Lower leg skin (tissue), 2 donors: ENCODE data around the genes OPN1LW and OPN1MW3.

DNA sequence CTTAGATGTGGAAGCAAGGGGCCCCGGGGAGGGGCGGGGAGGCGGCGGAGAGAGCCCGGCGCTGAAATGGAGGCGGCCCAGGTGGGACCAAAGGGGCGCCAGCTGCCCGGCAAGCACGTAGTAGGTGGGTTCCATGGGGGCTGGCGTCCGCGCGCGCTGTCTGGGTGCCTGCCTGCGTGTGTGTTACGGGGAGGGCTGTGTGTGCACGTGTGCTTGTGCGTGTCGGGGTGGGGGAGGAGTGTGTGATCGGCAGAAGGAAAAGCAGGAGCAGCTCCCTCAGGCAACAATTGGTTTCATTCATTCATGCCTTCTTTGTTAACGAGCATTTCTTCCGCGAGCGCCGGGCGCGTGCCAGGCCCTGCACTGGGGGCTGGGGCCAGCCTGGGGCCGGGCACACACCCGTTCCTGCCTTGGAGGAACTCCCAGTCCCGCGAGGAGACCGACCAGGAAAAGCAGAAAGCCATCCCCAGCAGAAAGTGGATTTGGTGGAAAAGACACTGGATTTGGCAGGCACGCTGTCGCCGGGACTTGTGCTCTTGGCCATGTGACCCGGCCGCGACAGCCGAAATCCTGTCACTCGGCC lies 3.4 kb upstream of the DUSP9 start:
- PRO-cap: no peak
- RAMPAGE, long total RNA, 2 experiments: no peak in any of the 2 experiments

DNA sequence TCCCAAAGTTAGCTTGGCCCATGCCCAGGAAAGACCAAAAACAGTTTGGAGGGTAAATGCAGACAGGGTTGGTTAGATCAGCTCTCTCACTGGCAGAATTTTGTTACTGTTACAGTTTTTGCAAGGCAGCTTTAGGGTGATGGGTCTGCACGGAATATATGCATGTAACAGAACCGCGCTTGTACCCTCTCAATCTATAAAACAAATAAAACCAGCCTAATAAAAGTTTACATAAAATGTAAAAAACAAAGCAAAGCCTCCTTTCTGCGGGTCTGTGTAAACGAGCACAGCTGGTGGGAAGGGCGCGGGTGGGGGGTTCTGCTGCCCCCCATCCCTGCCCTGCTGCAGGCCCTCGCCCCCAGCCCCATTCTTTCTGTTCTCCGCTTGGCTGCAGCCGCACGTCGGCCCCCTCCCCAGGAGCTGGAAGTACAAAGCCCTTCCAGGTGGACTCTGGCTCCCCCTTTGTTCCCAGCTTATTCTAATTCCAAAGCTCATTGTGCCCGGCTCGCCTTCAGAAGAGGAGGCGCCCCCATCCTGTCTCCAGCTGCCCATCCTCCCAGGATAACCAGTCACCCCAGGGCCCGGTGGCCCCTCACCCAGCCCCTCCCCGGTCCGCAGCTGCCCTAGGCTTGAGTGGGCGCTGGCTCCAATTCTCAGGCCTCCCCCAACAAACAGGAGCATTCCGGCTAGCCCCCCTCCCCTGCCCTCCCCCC lies 3.4 kb upstream of the SLC6A8 start:
- PRO-cap: no peak
- RAMPAGE, long total RNA, 2 experiments: no peak in any of the 2 experiments

- PRO-cap: no peak
- RAMPAGE, long total RNA, 2 experiments: no peak in any of the 2 experiments
These were observed 1.3 kb downstream of the ABCD1 start for GRCh38 chrX:153725801-153726504.

- PRO-cap: no peak
- RAMPAGE, long total RNA, 2 experiments: no peak in any of the 2 experiments
These were observed 2.9 kb downstream of the RENBP start for GRCh38 chrX:153941292-153942200.

DNA sequence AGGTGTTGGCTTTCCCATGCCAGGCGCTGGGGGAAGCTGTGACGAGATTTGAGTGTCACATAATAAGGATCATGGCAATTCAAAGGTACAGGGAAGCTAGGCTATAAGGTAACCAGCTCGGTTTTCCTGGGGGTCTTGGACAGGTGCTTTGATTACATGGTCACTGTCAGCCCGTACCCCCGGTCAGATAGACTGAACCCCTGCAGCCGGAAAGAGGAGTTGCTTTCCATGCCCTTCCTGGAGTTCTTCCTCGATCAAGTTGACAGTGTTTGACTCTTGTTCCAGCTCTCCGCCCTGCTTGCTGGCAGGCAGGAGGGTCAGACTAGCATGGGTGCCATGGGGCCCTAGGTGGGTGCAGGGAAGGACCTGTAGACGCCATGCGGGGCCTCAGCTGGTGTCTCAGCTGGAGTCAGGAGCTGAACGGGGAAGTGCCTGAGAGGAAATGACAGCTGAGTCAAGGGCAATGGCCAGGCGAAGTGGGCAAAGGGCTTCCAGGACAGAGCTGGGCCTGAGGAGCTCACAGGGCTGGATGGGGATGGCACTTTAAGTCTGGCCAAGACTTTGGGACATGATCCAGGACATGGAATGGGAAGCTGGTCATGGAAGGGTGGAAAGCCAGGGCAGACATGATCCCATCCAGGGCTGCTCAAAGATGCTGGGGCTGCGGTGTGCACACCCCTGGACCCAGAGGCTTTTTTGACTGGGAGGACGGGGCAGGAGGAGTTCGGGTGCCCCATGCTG lies 1.6 kb downstream of the TMEM187 start:
- PRO-cap: no peak
- RAMPAGE, long total RNA, 2 experiments: no peak in any of the 2 experiments

- PRO-cap: no peak
- RAMPAGE, long total RNA, 2 experiments: no peak in any of the 2 experiments
These were observed 32.9 kb upstream of the IRAK1 start for GRCh38 chrX:154052554-154052997.

DNA sequence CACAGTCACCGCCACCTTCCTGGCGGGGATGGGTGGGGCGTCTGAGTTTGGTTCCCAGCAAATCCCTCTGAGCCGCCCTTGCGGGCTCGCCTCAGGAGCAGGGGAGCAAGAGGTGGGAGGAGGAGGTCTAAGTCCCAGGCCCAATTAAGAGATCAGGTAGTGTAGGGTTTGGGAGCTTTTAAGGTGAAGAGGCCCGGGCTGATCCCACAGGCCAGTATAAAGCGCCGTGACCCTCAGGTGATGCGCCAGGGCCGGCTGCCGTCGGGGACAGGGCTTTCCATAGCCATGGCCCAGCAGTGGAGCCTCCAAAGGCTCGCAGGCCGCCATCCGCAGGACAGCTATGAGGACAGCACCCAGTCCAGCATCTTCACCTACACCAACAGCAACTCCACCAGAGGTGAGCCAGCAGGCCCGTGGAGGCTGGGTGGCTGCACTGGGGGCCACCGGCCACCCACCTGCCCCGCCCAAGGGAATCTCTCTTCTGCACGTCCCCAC lies at the start of gene OPN1LW:
OPN1LW (plus strand) TSS at position 245 of the 495 bp plus-strand sequence.
- PRO-cap: no peak
- RAMPAGE, long total RNA, 2 experiments: no peak in any of the 2 experiments

DNA sequence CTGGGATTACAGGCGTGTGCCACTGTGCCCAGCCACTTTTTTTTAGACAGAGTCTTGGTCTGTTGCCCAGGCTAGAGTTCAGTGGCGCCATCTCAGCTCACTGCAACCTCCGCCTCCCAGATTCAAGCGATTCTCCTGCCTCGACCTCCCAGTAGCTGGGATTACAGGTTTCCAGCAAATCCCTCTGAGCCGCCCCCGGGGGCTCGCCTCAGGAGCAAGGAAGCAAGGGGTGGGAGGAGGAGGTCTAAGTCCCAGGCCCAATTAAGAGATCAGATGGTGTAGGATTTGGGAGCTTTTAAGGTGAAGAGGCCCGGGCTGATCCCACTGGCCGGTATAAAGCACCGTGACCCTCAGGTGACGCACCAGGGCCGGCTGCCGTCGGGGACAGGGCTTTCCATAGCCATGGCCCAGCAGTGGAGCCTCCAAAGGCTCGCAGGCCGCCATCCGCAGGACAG lies at the start of gene OPN1MW3:
OPN1MW3 (plus strand) TSS at position 365 of the 455 bp plus-strand sequence.
- PRO-cap: no peak
- RAMPAGE, long total RNA, 2 experiments: no peak in any of the 2 experiments

DNA sequence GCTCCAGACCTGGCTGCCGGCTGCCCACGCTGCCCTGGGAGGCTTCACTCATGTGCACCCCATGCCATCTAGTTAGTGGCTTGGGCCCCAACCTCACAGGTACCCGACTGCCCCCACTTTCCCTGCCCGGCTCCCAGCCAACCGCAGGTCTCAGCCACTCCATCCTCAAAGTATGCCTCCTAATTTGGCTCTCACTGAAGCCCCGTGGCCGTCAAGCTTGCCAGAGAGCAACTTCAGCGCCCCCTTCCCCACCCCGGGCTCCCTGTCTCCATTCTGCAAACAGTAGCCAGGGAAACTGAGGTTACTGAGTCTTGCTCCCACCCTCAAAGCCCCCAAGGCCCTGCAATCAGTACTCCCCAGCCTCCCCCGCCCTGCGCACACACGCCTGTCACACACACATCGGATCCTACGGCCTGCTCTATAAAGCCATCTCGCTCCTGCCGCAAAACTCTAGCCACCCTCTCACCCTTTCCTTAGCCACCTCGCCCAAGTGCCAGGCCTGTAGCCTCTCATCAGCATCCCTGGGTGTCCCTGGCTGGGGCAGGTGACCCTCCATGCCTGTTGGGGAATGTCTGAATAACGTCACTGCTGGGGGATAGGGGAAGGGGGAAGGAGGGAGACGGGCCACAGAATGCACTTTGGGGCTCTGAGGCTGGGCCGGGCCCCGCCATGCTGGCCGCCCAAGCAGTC lies 18.2 kb downstream of the FLNA start:
- PRO-cap: no peak
- RAMPAGE, long total RNA, 2 experiments: no peak in any of the 2 experiments

GRCh38 chrX:154358050-154358825 lies 16.2 kb downstream of the FLNA start:
- PRO-cap: no peak
- RAMPAGE, long total RNA, 2 experiments: no peak in any of the 2 experiments

DNA sequence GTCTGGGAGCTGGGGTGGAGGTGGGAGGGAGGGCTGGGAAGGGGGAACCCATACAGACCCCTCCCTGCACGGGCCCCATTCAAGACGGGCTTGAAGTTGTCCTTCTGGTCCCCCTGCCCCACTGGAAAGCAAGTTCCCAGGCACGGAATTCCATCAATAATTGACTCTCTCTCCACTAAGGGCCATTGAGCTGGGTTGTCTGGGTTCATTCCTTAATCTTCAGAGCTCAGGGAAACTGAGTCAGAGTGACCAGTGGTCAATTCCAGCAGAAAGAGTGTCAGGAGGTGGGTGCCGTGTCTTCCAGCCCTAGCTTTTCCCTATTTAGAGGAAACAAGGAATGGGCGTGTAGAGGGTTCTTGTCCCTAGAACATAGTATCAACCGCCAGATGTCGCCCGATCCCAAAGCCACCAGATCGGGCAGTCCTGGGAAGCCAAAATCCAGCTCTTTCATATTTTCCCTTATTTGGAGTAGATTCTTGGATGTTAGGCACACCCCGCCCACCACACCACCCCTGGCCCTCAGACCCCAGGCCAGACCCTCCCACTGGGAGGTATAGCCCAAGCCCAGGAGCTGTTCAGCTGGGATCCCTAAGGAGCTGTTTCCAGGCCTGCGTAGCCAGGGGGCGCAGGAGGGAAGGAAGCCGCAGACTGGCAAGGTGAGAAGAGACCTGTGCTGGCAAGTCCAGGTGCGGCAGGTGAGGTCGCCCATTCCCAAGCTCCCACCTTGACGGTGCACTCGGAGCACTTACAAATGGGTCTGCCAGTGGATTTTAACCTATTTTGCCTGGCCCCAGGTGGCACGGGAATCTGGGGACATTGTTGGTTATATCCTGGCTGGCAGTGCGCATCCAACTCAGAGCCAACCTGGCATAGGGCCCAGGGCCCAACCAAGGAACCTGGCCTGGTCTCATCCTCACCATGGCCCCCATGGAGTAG lies 1.1 kb downstream of the FLNA start:
- PRO-cap: bidirectional peak, plus-strand start at position 567 of the sequence, minus-strand start at position 319 of the sequence
- RAMPAGE, long total RNA, 2 experiments: no peak in any of the 2 experiments

- PRO-cap: no peak
- RAMPAGE, long total RNA, 2 experiments: no peak in any of the 2 experiments
These were observed 1.0 kb downstream of the EMD start for GRCh38 chrX:154380060-154380542.

DNA sequence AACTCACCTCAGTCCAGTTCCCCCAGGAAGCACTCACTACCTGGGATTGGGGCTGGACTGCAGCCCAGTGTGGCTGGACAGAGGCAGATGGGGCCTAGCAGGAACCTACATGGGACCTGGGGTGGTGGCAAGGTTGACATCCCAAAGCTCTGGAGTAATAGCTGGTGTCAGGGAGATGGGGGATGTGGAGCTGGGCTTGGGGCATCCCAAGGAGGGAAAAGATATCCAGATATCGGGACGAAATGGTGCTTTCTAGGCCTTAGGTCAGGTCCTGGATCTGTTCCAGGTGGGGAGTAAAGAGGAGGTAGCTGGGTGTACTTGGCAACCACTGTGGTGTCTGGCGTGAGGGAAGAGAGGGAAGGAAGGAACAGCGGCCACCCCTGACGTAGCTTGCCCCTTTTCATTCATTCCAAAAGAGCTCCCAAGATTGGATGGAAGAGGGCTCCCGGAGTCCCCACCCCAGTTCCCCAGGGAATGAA lies 4.4 kb downstream of the EMD start:
- PRO-cap: no peak
- RAMPAGE, long total RNA, 2 experiments: no peak in any of the 2 experiments

- PRO-cap: no peak
- RAMPAGE, long total RNA, 2 experiments: no peak in any of the 2 experiments
These were observed 8.4 kb downstream of the TAFAZZIN start for GRCh38 chrX:154419269-154420572.

GRCh38 chrX:154459050-154459466 lies 977 bp downstream of the PLXNA3 start:
- PRO-cap: unidirectional peak, minus-strand start at chrX:154459279
- RAMPAGE, long total RNA, 2 experiments: no peak in any of the 2 experiments

- PRO-cap: no peak
- RAMPAGE, long total RNA, 2 experiments: no peak in any of the 2 experiments
These were observed 302 bp downstream of the IKBKG start for GRCh38 chrX:154547825-154548018.

DNA sequence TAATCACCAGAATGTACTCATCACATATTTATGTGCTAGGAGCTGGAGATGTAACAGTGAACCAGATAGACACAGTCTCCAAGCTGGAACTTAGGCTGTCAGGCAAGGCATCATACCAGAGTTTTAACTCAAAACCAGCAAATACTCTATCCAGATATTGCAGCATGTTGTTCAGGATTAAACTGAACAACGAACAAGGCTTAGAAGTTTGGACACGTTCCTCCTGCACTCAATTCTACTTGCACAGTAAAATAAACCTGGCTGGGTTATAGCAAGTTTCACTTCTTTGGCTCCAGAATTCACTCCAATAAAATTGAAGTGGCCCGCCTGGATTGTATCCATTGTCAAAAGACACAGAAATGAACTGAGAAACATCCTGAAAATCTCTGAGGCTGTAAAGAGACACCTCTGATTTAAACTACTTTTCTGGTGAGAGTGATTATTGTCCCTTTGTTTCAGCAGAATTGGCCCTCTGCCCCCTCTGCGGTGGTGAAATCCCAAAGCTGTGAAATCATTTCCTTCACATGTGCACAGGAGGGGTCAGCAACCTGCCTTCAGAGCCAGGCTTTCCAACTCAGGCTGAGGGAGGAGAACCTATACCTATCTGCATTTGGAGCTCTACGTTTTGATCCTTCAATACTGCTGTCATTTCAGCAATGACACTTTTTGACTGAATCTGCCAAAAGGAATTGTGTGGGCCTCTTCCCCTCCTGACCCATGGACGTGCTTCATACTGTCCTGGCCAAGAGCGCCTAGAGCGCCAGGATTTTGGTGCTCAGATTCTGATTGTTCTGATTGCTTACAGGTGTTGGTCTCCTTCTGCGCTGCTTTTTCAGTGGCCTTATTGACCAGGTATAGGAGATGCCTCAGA lies 23.0 kb downstream of the GAB3 start:
- PRO-cap: no peak
- RAMPAGE, long total RNA, 2 experiments: no peak in any of the 2 experiments

GRCh38 chrX:154761352-154762287 lies 1.0 kb upstream of the DKC1 start:
- PRO-cap: no peak
- RAMPAGE, long total RNA, 2 experiments: no peak in any of the 2 experiments

DNA sequence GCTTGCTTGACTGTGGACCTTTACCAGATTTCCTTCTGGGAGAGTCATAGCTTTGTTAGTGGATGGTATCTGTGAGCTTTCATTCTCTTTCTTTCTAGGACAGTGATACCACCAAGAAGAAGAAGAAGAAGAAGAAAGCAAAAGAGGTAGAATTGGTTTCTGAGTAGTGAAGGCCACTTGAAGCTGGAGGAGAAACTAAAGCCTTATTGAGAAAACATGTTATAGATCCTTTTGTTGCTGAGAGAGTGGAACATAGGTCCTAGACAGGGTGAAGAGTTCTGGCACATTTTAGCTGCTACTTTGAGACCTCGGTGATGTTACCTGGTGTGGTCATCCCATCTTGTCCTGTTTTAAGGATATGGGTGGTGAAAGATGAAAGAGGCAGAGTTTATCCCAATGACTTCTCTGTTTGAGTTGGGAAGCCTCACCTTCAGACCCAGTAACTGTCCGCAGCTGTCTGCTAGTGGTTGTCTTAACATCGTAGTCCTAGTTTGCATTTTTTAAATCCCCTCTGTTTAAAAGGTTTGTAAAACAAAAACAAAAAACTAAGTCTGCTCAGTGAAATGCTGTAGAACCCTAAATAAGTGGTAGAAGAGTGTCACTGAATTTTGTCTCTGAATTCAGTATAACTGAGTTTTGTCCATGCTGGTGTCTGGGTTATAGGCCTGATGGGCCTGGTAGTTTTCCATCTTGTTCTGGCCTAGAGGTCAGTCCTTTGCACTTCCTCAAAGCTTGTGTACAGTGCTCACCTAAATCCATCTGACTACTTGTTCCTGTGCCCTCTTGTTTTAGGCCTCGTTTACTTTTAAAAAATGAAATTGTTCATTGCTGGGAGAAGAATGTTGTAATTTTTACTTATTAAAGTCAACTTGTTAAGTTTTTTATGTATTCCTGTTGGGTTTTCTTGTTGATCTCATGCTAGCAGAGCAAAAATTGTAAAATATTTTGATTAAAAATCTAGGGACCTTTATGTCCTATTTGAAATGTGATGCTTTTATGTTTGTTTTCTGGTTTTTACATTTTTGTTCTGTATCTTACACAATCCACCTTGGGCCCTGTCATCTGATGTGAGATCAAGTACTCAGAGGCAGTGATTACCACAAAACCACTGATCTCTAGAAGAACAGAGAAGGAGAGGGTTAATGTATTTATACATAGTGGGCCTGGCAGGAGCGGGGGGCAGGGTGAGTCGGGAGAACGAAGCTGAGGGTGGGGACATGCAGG lies 14.4 kb downstream of the DKC1 start:
- PRO-cap: no peak
- RAMPAGE, long total RNA, 2 experiments: no peak in any of the 2 experiments

- PRO-cap: no peak
- RAMPAGE, long total RNA, 2 experiments: no peak in any of the 2 experiments
These were observed 15.6 kb downstream of the F8 start for GRCh38 chrX:155006965-155007327.